ENCODE results near the genes FAM246B, GSC2 and SLC25A1.

- PRO-cap, result no peak
These were observed at the start of gene FAM246B for GRCh38 chr22:18633617-18634161. TSS of gene FAM246B (plus strand) at chr22:18633984.

DNA sequence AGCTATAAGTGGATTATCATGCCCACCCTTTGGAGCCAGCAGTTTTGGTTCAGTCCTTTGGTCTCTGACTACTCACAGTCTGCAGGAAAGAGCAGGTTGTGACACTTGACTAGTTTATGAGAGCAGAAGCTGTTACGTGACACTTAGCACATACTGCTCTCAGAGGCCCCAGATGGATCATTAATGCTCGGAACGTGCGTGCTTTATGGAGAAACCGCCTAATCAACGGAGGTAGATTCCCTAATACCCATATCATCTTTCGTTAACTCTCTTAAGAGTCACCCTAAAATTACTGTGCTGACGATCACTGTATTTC, 66.3 kb upstream of the PRODH start:
- PRO-cap, result no peak

DNA sequence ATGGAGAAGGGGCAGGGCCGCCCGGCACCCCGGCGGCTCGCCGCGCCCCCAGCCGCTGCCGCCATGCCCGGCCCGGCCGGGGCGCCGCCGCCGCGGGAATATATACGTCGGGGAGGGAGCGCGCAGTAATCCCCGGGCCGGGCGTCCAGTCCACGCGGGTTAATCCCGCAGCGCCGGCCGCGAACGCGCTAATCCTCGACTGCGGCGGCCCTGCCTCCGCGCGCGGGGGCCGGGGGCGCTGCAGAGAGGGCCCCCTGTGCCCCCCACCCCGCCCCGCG, at the start of gene GSC2:
Gene GSC2 (minus strand): TSS at position 74 of the 278 bp plus-strand sequence.
- PRO-cap, result no peak

GRCh38 chr22:19178123-19178899, at the start of gene SLC25A1:
TSS of gene SLC25A1 (minus strand) at chr22:19178736.
- PRO-cap, result bidirectional peak, plus-strand start at chr22:19179006, minus-strand start at chr22:19178736

GRCh38 chr22:19330968-19332066, 39.8 kb upstream of the CLTCL1 start:
- PRO-cap, result no peak

DNA sequence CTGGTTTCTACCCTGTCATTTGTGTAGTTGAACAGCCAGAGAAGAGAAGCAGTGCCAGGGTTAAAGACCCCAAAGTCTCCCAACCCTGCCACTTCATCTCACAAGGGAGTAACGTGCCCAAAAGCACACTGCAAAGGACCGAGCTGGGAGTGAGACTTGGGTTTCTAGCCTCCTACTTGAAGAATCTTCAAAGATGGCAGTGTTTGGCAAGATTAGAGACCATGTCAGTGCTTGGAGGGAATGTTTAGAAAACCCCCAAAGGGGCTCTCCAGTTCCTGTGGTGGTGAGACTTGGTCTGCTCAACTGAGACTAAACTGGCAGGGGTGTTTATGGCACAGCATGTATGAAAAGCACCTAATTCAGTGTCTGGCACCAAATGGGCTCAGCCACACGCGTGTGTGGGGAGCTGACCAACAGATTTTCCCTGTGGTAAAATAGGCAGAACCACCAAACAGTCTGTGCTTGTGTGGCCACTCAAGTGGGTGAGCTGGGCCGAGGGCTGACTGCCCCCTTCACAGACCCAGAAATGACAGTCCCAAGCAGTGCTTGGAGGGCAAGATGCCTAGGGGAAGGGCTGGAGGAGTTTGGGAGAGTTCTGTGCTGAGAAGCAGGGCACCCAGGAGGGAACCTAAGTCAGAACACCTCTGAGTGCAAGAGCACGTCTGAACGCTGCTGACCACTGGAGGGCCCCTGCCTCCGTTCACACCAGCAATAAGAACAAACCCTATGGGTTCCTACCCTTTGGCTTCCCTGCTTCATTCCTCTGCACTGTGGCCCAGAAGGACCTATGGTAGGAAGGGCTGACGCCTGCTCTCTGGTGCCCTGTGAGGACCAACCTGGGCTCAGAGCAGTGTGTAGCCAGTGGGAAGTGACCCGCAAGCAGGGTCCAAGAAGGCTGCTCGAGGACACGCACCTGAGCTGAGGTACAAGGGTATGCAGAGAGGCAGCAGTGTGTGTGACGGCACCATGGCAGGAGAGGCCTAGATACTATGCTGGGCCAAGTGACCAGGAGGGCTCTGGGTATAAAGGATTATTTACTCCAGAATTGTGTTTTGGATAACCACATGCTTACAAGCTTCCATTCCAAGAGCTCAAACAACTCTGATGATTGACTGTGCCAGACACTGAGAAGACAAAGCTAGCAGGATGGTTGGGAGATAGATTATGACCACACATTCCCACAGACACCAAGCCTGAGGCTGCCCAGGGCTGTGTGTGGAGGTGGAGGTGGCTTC, 68.6 kb upstream of the CLTCL1 start:
- PRO-cap, result no peak

GRCh38 chr22:19397011-19397702, 34.4 kb downstream of the HIRA start:
- PRO-cap, result no peak

DNA sequence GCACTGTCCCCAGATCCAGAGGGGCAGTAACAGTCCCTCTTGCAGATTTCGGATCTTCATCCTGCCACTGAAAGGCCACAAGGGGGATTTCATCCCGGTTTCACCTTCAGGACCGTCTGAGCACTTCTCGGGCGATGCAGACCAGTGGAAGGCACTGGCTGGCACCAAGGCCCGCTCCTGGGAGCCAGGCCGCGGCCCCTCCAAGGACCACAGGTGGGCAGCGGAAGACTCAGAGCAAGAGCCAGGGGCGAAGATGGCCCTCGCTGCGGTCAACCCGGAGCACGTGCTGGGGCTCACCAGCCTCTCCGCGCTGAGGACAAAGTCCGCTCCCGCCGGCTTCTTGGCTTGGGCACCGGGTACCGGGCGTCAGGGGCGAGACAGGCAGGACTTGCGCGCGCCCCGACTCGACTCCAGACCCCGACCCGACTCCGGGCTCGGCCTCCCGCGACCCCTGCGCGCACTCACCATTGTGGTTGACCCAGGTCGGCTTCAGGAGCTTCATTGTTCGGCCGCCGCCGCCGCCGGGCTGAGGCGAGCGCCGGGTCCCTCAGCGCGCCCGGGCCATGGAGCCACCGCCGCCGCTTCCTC, 464 bp downstream of the HIRA start:
- PRO-cap, result no peak

- PRO-cap, result no peak
These were observed 2.6 kb downstream of the CDC45 start for GRCh38 chr22:19482067-19483040.

GRCh38 chr22:19514751-19515508, 9.3 kb downstream of the CLDN5 start:
- PRO-cap, result no peak

DNA sequence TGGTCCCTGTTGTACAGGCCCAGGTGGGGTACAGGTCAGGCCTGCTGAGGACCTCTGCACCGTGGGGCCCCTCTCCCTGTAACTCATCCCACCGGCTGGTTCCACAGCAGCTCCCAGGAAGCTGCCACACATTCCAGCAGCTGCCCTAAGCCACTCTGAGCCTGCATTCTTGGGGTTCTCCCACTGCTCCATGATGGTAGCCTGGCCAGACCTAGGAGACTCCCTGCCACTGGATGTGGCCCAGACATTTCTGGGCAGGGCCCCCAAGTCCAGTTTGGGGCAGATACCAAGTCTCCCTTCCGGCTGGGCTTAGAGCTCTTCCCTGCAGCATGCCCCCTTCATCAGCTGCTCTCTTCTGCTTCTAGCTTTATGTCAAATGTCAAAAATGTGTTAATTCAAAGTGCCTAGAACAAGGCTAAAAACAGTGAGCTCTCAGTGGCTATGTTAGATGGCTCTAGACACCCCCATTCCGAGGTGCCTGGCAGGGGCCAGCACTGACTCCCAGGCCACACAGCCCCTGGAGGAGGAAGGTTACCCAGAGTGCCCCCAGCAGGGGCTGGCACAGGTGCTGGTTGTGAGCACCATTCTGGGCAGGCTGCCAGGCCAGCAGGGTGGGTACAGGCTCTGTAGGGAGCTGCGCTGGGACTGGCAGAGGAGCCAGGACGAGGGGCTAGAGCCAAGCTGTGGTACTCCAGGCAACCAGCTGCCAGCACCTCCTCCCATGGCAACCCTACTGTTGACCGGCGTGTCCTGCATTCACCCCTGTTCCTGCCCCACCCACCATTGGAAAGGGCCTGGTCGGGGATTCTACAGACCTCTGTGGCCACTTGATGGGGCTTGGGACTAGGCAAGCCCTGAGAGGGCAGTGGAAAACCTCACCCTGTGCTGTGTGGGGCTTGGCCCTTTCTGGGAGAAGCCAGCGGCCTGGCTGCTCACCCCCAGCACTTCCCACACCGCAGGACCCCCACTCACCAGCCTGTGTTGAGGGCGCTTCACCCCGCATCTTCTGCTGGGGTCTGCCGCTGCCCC, 2.2 kb downstream of the CLDN5 start:
- PRO-cap, result no peak

- PRO-cap, result no peak
These were observed 47.6 kb upstream of the CLDN5 start for GRCh38 chr22:19571833-19572183.

DNA sequence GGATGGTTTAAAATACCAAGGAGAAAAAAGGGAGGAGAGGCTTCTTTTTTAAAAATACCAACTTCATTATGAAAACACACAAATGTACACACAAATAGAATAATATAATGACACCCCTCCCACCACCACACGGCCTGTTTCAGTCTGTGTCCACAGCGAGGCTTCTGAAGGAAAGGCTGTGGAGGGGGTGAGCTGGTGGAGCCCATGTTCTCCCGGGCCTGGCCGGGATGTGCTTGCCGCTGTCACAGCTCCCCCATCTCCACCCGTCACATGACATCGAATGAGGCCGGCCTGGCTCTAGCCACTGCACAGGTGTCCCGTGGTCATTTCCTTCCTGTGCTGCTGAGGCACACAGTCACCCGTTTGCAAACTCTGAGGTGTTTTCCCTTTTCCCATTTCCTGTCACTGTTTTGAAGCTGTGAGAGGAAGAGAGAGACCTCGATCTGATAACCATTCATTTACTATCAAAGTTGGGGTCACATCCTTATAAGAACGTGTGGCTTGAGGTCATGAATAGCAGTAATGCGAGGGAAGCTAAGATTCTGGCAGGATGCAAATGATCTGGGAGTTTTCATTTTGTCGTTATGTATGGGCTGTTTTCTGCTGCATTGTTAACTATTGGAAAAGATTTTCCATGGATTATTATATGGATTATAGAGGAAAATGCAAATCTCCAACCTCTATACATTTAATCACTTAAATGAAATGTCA, 55.7 kb upstream of the CLDN5 start:
- PRO-cap, result no peak

- PRO-cap, result no peak
These were observed 12.2 kb downstream of the TBX1 start for GRCh38 chr22:19772391-19773466.

DNA sequence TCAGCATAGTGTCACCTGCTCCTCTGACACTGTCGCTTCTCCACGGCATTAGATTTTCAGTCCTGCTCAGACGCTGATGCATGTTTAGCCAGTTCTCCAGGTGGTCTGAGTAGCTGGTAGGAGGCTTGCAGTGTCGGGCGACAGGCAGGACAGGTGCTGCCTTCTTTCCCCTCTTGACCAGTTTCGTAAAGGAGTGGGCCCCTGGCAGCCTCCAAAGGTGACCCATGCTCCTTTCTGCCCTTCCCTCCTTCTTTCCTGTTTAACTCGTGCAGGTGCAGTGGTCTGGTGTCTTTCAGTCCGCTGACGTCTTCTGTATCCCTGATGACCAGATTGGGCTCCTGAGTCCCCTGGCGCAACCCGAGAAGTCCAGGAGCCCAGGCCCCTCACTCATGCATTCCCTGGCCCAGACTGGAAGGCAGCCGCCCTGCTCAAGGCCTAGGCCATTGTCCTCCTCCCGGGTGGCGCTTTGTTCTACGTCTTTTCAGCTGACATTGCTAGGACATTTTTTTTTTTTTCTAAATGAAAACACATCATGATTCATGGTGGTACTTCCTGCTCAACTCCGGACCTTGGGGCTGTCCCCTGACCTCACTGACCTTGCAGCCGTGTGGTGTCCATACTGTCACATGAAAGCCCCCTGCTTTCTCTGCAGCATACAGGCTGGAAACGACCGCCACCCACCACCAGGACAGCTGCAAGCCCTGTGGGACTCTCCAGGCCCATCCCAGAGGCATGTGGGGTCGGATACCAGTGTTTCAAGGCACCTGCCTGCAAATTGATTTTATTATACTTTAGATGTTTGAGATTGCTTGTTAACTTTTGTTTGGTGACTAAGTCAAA, 25.5 kb upstream of the TXNRD2 start:
- PRO-cap, result no peak

- PRO-cap, result no peak
These were observed 33.0 kb upstream of the TXNRD2 start for GRCh38 chr22:19974571-19975111.

DNA sequence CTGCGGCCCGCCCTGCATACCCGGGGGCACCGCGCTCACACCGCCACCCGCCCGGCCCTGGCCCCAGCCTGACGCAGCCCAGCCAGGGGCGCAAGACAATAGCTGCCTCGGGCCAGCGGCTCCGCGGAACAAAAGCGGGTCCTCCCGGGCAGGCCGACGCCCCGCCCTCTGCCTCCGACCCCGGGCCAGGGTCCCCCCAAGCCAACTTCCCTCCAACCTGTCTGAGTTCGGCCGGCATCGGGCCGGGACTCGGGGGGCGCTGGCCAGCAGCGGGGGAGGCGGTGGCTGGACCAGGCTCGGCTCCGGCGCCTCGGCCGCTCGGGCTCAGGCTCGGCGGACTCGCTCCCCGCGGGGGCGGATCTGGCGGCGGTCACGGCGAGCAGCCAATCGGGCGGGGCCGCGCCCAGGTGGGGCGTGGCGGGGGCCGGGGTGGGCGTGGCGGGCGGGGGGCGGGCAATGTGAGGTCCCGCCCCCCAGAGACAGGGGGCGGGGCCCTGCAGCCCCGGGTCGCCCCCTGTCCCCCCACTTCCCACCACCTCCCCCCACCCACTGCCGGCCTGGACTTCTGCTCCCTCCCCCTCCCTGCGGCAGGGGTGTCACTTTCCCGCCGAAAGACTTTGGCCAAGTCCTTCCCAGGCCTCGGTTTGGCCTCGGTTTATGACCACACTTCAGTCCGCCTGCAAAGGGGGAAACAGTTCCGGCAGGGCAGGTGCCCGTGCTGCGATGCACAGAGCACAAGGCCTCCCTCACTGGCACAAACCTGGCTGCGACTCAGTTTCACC, 29.6 kb downstream of the ARVCF start:
- PRO-cap, result bidirectional peak, plus-strand start at position 240 of the sequence, minus-strand start at position 332 of the sequence

DNA sequence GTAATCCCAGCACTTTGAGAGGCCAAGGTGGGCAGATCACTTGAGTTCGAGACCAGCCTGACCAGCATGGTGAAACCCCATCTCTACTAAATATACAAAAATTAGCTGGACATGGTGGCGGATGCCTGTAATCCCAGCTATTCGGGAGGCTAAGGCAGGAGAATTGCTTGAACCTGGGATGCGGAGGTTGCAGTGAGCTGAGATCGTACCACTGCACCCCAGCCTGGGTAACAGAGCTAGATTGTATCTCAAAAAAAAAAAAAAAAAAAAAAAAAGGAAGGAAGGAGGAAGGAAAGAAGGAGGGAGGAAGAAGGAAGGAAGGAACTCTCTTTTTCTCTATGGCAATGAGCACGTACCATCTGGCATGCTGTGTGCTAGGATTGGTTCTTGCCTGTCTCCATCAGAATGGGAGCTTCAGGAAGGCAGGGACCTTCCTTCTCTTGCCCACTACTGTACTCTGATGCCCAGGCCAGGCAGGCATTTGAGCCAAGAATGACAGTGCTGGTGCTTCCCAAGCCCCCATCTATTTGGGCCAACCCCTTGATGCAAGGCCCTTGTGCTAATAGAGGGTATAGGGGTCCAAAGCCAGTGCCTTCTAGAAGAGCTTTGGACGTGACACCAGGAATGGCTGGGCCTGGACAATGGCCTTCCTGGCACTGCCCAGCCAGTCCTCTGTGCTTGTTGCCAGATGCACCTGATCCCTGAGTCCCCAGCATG, 10.7 kb upstream of the DGCR8 start:
- PRO-cap, result no peak

GRCh38 chr22:20086769-20087542, 6.9 kb downstream of the DGCR8 start:
- PRO-cap, result no peak

DNA sequence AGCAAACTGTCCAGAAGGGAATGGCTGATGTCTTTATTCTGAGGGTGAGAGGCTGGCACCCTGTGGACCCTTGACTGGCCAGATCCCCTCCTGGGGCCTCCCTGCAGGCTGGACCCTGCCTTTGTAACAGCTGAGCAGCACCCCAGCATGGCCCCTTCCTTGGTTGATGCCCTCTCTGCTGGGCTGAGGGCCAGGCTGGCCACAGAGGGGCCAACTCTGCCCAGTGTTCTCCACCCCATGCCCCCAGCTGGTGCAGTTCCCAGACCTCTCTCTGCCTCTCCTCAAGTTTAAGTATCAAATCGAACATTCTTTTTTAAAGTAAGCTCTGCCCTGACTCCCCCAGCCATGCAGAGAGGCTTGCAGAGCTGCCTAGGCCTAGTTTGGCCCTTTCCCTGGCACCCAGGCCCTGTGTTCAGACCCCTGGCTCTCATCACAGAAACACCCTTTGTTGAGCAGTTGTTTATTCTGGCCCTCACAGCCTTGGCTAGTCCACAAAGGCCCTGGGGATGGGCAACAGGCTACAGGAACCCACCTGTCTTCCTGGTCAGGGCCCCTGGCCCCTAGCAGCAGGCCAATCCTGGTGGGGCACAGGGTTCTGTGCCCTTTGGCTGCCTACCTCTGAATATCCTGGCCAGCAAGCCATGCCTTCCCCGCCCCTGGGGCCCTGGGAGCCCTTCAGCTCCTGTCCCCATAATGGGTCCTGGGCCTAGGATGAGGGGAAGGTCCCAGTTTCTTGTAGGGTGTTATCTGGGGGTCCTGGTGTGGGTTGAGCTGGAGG, 3.9 kb upstream of the RANBP1 start:
- PRO-cap, result no peak